Vermiform appendix (tissue), 1 donor: ENCODE measurements around a stretch of chr7.

GRCh38 chr7:99393855-99394165 lies 14.6 kb downstream of the PDAP1 start:
- PRO-cap, result no peak

- PRO-cap, result no peak
Observed at GRCh38 chr7:99398837-99399743, 9.3 kb downstream of the PDAP1 start.

GRCh38 chr7:99449859-99450567 lies 11.3 kb downstream of the CPSF4 start:
- PRO-cap, result no peak

- PRO-cap, result no peak
Observed at GRCh38 chr7:99450628-99451362, 12.1 kb downstream of the CPSF4 start.

GRCh38 chr7:99485083-99485925 lies 12.6 kb downstream of the ZNF789 start:
- PRO-cap, result no peak

DNA sequence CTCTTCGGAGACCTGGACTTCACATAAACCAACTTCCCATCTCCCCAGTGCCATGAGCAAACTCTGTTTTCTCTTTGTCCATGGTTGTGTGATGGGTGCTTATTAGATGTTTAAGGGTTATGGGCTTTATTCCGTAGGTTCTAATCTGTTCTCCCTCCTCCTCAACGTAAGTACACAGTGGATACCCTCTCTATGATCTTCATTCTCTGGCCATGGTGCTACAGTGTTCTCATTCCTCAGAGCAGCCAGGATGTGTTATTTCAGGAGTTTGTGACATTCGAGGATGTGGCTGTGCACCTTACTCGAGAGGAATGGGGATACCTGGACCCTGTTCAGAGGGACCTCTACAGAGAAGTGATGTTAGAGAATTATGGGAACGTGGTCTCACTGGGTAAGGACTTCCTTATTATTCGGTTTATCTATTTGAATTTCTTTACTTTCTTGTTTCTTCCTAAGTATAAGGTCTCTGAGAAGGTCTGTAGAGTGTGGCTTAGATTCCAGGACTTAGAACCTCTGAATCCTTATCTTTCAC lies 3.7 kb downstream of the ZNF655 start:
- PRO-cap, result no peak

GRCh38 chr7:99565681-99566833 lies 7.6 kb downstream of the ZNF655 start:
- PRO-cap, result no peak

DNA sequence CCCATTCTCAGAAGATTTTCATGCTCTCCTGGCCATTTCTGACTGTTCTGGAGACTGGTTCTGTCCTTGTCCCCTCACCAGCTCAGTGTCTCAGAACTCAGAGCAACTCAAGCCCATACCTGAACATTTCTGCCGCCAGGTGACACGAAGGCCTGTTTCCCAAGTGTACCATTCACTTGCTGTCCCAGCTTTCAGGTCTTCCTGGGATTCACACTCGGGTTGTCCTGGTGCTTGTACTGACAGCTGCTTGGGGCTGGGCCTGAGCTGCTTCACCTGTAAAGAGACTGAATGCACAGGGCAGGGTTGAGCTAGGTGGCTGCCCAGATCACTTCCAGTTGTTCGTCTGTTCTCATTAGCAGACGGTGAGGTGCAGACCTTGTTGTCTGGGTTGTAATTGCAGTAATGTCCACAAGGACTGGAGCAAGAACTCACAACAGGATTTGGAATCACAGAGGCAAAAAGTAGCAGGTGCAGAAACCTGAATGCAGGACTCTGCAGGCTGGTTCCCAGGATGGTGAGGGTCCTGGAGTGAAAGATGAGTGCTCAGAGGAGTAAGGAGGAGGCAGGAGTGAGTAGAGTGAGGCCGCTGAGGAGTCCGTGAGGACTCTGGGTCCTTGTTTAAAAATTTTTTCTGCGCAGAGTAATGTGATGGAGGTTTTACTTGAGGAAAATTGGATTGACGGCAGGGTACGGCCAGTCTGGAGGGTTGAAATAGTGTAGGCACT lies 9.1 kb downstream of the ZSCAN25 start:
- PRO-cap, result no peak

DNA sequence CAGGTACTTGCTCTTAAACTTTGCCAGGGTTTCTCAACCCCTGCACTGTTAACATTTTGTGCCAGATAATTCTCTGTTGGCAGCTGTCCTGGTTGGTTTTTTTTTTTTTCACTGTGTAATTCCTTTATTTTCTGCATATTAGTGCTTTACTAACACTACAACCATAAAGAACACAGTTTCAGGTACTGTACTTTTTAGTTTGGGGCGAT lies 18.2 kb downstream of the ZSCAN25 start:
- PRO-cap, result no peak

DNA sequence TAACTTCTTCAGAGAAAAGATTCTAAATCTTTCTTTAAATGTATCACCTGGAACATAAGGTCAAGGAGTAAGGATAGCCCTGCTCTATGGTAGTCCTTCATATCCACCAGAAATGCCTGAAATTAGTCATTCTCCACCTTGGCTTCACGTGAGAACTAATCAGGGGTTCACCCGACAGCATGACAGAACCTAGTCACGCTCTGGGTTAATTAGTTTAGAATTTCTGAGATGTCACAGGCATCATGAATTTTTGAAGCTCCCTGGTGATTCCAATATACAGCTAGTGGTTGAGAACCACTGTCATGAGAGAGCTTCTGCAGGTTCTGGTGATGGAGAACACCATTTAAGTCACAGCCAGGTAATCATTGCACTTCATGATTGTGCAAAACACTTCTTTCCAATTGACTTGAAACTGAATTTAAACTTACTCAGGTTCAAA lies 30.4 kb downstream of the CYP3A5 start:
- PRO-cap, result no peak

GRCh38 chr7:99699141-99699692 lies 19.4 kb upstream of the CYP3A5 start:
- PRO-cap, result no peak

DNA sequence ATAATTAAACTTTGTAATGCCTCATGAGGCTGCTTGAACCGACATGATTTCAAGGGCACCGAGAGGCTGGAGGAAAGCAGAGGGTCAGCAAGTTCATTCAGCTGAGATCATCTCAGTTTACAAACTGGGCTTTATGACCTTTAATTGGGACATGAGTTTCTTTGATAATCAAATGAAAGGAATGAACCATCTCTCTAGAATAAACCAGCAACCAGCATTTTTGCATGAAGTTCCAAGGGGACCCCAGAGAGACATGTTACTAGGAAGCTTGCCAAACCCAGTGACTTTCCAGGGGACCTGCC lies 7.8 kb upstream of the CYP3A4 start:
- PRO-cap, result no peak

DNA sequence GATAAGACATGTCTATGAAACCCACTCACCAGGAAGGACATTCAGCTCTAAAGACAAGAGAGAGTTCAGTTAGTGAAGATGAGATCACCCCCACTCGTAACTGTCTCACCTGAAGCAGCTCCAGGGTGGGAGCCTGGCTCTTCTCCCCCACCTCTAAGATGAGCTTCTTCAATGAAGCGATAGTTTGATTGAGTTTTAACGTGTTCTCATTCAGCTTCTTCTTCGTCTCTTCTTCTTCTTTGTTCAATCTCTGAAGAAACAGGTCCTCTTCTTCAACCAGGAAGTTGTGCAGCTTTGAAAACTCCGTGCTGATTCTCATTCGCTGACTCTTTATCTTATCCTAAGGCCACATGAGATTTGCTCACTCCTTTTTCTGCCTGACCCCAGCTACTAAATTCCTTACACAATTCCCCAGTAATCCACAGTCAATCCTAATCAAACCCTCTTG lies 10.8 kb downstream of the TRIM4 start:
- PRO-cap, result no peak

DNA sequence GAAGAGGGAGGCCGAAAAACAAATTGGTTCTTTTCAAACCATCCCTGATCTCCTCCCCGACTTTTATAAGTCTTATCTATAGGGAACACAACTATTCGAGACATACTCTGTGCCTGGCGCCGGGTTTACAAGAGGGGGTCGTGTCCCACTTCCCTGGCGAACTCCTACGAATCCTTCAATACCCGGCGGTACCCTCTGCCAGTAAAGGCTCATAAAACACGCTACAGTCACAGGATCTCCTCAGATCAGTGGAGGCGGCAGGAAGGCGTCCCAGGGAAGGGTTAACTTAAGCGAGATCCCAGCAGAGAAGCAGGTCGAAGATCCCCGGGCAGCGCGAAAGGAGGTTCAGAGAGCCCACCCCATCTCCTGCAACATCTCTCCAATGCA lies 391 bp downstream of the TAF6 start:
- PRO-cap, result no peak

GRCh38 chr7:100124791-100125353 lies 1.9 kb upstream of the MBLAC1 start:
- PRO-cap, result no peak

- PRO-cap, result unidirectional peak, minus-strand start at chr7:100192589
Observed at GRCh38 chr7:100192336-100192861, 14.7 kb downstream of the STAG3 start.

GRCh38 chr7:100352168-100352721 lies 5.7 kb upstream of the PILRB start:
- PRO-cap, result no peak

DNA sequence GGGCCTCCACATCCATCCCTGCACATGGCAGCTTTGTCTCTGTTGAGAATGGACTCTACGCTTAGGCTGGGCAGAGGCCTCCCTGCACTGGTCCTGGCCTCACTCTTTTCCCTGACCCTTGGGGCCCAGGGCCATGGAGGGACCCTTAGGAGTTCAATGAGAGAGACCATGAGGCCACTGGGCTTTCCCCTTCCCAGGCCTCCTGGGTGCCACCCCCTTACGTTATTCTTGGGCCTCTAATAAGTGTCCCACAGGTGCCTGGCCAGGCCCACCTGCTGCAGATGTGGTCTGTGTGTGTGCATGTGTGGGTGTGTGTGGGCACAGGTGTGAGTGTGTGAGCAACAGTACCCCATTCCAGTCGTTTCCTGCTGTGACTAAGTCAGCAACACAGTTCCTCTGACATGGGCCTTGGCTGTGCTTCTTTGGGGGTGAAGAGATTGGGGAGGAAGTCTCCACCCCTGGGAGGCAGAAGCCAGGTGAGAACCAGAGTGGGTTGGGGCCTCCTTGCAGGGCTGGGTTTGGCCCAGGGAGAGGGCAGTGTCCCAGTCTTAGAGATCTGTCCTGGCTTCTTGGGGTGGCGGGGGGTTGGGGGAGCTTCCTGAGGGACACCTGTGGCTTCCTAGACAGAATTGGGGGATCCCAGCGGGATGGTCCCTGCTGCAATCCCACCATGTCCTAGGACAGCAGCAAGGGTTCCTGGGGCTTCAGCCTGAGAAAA lies 4.2 kb upstream of the PILRB start:
- PRO-cap, result no peak

DNA sequence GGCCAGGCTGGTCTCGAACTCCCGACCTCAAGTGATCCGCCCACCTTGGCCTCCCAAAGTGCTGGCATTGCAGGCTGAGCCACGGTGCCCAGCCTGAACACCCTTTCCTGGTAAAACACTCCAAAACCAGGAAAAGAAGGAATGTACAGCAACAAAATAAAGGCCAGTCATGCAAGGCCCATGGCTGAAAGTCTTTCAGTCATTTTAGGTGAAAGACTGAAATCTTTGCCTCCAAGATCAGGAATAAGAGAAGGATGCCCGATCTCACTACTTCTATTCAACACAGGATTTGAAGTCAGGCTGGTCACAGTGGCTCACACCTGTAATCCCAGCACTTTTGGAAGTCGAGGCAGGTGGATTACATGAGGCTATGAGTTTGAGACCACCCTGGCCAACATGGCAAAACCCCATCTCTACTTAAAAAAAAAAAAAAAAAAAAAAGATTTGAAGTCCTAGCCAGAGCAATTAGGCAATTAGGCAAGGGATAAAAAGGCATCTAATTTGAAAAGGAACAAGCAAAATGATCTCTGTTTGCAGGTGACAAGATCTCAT lies 4.9 kb downstream of the PILRB start:
- PRO-cap, result no peak

- PRO-cap, result no peak
Observed at GRCh38 chr7:100364086-100365099, 6.5 kb downstream of the PILRB start.